HTR-8/SVneo (cell line): Measurements from ENCODE around the gene PLEKHG4B.

DNA sequence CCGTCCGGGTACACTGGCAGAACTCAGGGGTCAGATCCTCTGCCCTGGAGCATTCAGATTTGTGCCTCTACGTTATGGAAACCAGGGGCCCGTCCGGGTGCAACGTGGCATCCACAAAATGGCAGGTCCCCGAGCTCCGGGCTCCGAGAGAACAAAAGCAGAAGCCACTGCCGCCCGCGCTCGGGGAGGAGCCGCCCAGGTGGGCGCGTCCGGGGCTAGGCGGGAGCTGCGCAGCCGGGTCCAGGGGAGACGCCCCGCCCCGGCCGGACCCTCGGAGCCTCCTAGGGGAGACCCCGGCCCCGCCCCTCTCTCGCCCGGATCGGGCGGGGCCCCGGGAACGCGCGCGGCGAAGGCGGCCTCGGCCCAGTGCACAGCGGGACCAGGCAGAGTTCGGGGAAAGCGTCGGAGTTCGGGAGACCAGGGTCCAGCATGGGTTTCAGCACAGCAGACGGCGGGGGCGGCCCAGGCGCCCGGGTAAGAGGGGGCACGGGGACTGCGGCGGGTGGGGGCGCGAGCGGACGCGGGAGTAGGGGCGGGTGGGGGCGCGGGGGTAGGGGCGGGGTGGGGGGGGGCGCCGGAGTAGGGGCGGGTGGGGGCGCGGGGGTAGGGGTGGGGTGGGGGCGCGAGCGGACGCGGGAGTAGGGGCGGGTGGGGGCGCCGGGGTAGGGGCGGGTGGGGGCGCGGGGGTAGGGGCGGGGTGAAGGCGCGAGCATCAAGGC lies at the start of gene PLEKHG4B:
PLEKHG4B (plus strand) TSS at position 366 of the 719 bp plus-strand sequence.
- RRBS, result 40% methylated on average over 25 of the region's 80 CpGs

- RRBS, result no CpG with 5 or more reads among the region's 20 CpGs
Measured at GRCh38 chr5:252451-253304, 18.8 kb upstream of the PDCD6 start.

GRCh38 chr5:263159-263854 lies 8.1 kb upstream of the PDCD6 start:
- RRBS, result no CpG with 5 or more reads among the region's 8 CpGs

DNA sequence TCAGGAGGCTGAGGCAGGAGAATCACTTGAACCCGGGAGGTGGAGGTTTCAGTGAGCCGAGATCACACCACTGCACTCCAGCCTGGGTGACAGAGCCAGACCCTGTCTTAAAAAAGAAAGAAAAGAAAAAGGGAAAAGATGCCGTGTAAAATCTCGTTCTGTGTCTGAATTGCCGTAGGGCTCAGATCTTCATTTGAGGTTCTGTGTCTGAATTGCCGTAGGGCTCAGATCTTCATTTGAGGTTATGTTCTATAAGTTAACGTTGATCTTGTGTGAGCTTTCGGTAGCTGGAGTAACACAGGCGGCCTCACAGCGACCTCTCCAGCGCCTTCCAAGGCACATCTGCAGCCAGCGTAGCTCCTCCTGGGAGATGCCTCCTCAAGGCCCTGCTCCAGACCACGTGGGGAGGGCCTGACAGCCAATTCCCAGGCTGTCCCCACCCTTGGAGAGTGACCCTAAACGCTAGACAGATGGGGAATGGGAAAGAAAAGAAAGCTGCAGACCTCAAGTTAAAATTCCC lies 8.8 kb upstream of the AHRR start:
- RRBS, result no CpG with 5 or more reads among the region's 14 CpGs

DNA sequence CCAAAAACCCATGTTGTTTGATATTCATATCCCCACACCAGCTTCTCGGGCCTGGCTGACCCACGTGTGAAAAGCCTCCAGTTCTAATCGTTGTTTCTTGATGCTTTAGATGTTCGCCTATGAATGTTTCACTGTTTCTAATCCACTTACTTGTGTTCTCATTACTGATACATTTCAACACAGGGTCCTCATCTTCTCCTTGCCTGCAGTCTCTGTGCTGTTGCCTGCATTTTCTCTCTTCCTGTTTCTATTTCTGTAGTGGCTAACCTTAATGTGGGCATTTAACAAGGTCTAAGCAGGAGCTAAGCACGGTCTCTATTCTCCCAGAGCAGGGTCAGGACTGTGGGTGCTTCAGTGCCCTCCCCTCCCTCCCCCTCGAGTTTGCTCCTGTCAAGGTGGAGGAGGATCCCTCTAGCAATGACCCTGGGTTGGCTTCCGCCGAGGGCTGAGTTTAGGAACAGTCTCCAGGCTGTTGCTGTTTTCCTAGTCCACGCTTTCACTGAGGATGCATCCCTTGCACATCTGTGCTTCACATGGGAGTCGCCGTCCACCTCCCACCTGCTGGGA lies 2.5 kb upstream of the EXOC3 start:
- RRBS, result no CpG with 5 or more reads among the region's 11 CpGs

GRCh38 chr5:442139-442993 lies 610 bp upstream of the EXOC3 start:
- RRBS, result 6% methylated on average over 5 of the region's 44 CpGs

- RRBS, result no CpG with 5 or more reads among the region's 30 CpGs
Measured at GRCh38 chr5:453107-454328, 10.5 kb downstream of the EXOC3 start.

DNA sequence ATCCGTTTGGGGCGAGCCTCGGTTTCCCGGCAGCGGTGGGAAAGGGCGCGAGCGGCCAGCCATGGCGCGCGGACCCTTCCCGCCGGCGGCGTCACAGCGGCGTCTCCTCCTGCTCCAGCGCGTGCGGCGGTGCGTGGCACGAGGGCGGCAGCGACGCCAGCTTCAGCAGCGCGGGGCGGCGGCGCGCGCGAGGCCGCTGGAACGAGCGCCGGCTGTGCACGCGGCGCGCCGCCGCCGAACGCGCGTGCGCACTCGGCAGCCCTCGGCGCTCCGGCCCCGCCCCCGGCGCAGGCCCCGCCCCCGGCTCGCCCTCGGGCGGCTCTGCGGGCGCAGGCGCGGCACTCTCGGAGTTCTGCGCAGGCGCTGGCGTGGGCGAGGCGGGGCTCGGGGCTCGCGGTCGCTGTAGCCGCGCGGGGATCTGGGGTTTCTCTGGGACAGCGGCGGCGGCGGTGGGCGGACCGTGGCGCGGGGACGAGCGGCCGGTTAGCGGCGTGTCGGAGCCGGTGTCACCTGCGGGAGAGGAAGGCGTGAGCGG lies 30.0 kb downstream of the EXOC3 start:
- RRBS, result under 1% methylated on average over 46 of the region's 96 CpGs

DNA sequence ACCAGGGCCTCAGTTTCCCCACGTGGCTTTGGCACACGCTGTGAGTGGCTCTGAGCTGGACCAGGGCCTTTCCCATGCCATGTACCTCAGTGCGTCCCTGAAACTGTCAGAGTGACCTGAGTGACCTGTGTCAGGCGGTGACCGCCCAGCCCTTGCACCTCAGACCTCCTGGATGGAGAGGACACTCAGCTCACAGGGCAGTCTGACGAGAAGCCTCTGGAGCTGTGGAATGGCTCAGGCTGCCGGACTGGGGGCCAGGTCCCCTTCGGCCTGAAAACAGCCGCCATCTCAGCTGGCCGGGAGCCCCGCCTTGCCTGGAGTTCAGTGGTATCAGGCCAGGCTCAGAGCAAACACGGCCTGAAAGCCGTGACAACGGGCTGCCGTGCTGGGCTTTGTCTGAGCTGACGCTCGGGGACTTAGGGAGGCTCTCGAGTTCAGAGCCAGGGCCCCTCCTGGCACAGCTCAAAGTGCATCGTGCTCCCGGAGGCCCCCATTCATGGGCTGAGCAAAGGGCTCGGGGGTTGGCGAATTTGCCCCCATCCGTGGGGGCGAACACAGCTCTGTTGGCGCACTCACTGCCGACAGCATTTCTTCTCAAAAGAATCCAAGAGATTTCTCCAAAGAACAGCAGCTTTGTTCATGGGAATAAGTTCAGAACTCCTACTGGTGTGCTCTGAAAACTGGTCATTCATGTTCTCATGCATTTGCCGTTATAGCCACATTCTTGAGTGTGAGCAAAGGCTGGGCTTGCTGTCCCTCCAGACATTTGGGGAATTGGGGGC lies 8.4 kb upstream of the SLC9A3 start:
- RRBS, result 52% methylated on average over 4 of the region's 27 CpGs

DNA sequence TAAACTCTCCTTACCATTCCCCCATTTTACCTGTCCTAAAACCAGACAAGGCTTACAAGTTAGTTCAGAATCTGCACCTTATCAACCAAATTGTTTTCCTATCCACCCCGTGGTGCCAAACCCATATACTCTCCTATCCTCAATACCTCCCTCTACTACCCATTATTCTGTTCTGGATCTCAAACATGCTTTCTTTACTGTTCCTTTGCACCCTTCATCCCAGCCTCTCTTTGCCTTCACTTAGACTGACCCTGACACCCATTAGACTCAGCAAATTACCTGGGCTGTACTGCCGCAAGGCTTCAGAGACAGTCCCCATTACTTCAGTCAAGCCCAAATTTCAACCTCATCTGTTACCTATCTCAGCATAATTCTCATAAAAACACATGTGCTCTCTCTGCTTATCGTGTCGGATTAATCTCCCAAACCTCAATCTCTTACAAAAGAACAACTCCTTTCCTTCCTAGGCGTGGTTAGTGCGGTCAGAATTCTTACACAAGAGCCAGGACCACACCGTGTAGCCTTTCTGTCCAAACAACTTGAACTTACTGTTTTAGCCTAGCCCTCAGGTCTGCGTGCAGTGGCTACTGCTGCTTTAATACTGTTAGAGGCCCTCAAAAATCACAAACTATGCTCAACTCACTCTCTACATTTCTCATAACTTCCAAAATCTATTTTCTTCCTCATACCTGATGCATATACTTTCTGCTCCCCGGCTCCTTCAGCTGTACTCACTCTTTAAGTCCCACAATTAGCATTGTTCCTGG lies 12.9 kb upstream of the TPPP start:
- RRBS, result no CpG with 5 or more reads among the region's 9 CpGs

GRCh38 chr5:926736-927327 lies 34.1 kb downstream of the TRIP13 start:
- RRBS, result 96% methylated on average over 19 of the region's 55 CpGs

GRCh38 chr5:948219-948876 lies 55.7 kb downstream of the TRIP13 start:
- RRBS, result no CpG with 5 or more reads among the region's 18 CpGs

DNA sequence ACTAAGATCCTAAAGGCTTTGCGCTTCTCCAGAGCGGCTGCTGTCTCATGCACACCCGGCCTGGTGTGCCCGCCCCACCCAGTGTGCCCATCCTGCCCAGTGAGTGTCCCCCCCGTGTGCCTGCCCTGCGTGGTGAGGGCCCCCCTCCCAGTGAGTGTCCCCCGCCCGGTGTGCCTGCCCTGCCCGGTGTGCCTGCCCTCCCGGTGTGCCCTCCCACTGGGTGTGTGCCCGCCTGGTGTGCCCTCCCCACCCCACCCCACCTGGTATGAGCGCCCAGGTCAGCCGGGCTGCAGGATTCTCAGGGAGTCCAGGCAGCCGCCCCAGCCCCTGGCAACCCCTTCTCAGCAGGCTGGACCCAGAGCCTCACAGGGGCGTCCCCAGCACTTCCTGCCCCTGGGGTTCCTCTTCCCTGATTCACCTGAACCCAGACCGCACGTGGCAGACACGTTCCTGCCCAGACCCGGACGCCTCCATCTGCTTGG lies 48.5 kb upstream of the NKD2 start:
- RRBS, result 87% methylated on average over 8 of the region's 20 CpGs

DNA sequence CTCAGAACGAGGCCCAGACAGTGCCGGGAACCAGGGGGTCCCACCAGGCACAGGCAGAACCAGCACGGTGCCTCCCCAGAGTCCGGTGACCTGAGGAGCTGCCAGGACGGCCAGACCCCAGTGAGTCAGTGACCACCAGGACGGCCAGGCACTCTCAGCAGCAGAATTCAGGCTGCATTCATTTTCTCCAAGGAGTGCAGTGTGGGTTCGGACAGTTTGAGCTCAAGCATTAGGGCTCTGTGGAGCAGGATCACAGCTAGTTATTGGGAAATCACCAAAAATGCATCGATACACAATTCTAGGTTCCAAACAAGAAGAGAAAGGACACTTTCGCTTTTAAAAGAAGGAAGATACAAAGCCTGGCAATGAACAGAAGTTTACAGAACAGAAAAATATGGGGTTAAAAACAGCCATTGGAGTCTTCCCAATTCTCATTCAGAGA lies 43.6 kb upstream of the NKD2 start:
- RRBS, result 87% methylated on average over 3 of the region's 9 CpGs

- RRBS, result no CpG with 5 or more reads among the region's 24 CpGs
Measured at GRCh38 chr5:1104372-1104940, 7.4 kb downstream of the SLC12A7 start.

- RRBS, result no CpG with 5 or more reads among the region's 13 CpGs
Measured at GRCh38 chr5:1122557-1122884, 10.7 kb upstream of the SLC12A7 start.

DNA sequence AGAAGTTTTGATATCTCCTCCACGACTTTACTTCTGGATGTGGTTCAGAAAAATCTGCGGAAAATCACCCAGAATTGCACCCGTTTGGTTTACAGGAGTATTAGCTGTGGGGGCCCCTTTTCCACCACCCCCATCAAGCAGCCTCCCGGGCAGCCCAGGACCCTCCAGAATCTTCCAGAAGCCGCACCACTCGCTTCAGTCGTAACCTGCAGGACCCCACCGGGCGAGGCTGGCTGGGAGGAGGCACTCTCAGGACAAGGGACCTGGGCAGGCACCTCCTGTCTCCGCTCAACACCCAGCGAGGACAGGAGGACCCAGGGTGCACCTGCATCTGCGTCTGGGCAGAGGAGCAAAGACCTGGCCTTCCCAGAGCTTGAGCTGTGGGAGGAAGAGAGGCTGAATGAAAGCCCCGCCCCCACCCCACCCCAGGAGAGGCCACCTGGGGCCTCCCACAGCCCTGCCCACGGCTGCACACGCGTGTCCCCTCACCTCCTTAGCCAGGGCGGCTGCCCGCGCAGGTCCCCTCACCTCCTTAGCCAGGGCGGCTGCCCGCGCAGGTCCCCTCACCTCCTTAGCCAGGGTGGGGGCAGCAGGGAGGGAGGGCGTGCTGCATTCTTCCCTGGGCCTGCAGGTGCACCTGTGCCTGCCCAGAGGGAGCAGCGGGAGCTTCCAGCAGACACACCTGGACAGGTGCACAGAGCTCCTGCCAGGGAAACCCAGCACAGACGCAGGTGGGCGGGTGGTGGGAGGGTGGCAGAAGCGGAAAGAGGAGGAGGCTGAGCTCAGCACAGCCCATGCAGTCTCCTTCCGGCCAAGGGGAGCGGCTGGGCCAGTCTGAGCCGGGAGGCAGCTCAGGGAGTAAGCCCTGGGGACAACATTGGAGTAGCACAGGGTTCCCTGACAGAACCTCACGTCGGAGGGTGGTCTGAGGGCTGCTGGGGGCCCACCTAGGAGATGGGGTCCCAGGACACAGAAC lies 18.5 kb upstream of the SLC12A7 start:
- RRBS, result 87% methylated on average over 4 of the region's 32 CpGs

DNA sequence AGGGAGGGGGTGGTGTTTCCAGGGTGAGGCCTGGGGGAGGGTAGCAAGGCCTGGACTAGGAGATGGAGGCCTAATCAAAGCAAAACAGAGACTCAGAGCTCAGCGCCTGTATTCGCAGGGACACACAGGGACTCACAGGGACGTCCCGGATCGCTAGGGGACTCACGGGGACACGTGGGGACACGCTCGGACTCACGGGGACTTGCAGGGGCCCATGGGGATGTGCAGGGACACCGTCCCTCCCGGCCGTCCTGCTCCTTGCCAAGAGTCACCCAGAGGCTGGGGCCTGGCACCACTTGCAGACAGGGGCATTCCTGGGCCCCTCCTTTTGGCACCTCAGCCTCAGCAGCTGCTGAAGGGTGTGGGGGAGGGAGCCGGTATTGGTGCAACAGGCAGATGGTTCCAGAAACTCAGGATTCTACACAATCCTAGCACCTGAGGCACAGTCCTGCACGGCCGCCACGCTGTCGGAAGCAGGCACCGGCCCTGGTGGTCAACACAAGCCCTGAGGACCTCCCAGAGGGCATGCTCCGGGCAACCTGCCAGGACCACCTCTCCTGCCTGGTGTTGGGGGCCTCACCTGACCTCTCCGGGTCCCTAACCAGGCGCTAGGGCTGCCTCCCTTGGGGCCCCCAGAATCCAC lies 19.3 kb upstream of the SLC12A7 start:
- RRBS, result 78% methylated on average over 15 of the region's 22 CpGs

- RRBS, result 78% methylated on average over 11 of the region's 26 CpGs
Measured at GRCh38 chr5:1182594-1183229, 18.7 kb upstream of the SLC6A19 start.

DNA sequence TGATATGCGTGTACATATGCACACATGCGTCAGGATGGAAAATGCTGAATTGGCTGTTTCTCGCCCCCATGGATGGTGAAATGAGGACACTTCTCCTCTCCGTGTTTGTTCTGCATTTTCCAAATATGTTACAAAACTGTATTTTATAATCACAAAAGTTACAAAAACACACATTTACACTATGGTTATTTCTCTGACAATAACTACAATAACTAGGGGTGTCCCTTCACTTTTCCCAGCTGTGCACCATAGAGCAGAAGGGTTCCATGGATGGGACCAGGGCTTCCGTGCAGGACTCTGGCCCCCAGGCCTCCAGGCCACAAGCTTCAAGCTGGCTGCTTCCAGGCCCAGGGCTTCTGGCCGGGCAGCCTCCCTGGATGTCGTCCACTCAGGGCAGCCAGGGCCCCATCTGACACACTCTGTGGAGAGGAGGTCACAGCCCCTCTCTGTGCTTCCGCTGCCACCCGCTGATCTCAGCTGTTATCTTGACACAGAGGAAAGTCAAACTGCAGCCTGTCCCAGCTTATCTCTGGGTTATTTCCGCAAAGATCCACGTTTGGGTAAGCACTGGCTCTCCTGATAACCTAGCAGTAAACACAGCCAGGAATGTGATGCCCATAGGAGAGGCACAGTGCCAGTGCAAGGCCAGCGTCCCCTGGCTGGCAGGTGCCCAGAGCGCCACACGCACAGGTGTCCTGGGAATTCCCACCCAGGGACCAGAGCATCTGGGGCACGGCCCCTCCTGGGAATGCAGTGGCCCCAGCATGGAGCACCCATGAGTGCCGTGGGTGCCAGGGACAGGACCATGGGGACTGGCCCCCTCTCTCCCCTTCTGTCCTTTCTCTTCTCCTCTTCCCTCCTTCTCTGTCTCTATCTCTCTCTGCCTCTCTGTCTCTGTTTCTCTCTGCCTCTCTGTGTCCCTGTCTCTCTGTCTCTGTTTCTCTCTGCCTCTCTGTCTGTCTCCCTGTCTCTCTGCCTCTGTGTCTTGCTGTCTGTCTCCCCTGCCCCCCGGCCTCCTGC lies 15.7 kb upstream of the SLC6A19 start:
- RRBS, result no CpG with 5 or more reads among the region's 17 CpGs